Cardiac septum (tissue), 1 donor: ENCODE measurements around a stretch of chr7.

GRCh38 chr7:4715179-4715886, 33.2 kb downstream of the FOXK1 start:
- PRO-cap: bidirectional peak, plus-strand start at chr7:4715656, minus-strand start at chr7:4715664

GRCh38 chr7:4725256-4725890, 43.3 kb downstream of the FOXK1 start:
- PRO-cap: bidirectional peak, plus-strand start at chr7:4725439, minus-strand start at chr7:4725336; unidirectional peak, minus-strand start at chr7:4725650; unidirectional peak, minus-strand start at chr7:4725685

DNA sequence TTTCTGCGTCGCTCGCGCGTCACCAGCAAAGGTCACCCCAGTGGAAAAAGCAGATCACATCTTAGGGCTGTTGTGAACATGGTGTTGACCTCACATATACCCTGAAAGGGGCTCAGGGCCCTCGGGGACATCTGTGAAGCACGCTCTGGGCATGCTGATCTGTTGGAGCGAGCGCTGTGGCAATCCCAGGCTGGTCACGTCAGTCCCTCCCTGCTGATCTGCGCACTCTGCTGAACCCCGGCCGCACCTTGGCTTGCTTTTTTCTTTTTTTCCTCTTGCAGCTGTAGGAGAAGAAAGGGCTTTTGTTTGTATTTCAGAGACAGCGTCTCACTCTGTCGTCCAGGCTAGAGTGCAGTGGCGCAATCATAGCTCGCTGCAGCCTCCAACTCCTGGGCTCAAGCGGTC, 33.3 kb upstream of the AP5Z1 start:
- PRO-cap: no peak

GRCh38 chr7:4819361-4819932, 42.4 kb downstream of the PAPOLB start:
- PRO-cap: unidirectional peak, plus-strand start at chr7:4819709

GRCh38 chr7:4882045-4882814, 1.3 kb downstream of the RADIL start:
- PRO-cap: bidirectional peak, plus-strand start at chr7:4882322, minus-strand start at chr7:4882213; bidirectional peak, plus-strand start at chr7:4882606, minus-strand start at chr7:4882492

DNA sequence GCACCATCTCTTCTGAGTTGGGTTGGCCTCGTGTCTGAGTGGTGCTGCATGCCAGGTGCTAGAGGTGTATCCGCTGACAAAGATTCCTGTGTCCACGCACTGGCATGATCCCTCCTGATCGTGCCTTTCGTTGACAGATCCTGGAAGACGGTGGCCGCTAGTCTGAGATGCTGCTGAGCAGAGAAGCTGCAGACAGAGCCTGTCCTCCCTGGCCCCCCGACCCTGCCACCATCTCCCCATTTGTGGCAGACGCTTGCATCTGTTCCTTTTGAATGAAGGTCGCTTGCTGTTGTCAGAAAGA, 22.9 kb downstream of the WIPI2 start:
- PRO-cap: no peak

- PRO-cap: no peak
Observed at GRCh38 chr7:5222427-5223172, 32.6 kb downstream of the WIPI2 start.

DNA sequence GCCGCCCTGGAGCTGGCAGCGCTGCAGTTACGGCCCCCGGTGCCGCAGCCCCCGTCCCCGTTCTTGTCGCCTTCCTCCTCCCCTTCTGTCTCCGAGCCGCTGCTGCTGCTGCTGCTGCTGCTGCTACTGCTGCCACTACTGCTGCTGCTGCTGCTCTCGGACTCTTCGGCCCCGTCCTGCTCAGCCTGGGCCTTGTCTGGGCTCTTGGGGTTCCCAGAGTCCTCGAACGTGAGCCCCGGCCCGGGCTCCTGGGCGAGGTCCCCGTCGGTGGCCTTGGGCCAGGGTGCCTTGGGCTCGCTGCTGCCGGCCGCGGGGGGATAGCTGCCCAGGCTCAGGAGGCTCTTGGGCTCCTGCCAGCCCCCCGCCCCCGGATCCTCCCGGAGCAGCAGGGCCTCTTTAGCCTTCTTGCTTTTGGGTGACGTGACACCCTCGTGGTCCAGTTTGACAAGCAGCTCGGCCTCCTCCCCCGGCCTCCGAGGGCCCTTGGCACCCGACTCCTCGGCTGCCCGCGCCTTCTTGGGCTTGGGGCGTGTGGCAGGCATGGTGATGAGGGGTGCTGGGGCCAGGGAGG, 30.4 kb downstream of the SLC29A4 start:
- PRO-cap: no peak

- PRO-cap: no peak
Observed at GRCh38 chr7:5351581-5352273, 69.0 kb downstream of the SLC29A4 start.

GRCh38 chr7:5425523-5426215, 2.0 kb upstream of the TNRC18 start:
- PRO-cap: bidirectional peak, plus-strand start at chr7:5425735, minus-strand start at chr7:5425589; bidirectional peak, plus-strand start at chr7:5425955, minus-strand start at chr7:5425944; bidirectional peak, plus-strand start at chr7:5426116, minus-strand start at chr7:5426034

DNA sequence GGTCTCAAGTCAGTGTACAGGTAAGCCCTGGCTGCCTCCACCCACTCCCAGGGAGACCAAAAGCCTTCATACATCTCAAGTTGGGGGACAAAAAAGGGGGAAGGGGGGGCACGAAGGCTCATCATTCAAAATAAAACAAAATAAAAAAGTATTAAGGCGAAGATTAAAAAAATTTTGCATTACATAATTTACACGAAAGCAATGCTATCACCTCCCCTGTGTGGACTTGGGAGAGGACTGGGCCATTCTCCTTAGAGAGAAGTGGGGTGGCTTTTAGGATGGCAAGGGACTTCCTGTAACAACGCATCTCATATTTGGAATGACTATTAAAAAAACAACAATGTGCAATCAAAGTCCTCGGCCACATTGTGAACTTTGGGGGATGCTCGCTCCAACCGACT, 3.2 kb downstream of the ACTB start:
- PRO-cap: no peak

GRCh38 chr7:5549132-5549820, 18.9 kb upstream of the ACTB start:
- PRO-cap: unidirectional peak, plus-strand start at chr7:5549529

DNA sequence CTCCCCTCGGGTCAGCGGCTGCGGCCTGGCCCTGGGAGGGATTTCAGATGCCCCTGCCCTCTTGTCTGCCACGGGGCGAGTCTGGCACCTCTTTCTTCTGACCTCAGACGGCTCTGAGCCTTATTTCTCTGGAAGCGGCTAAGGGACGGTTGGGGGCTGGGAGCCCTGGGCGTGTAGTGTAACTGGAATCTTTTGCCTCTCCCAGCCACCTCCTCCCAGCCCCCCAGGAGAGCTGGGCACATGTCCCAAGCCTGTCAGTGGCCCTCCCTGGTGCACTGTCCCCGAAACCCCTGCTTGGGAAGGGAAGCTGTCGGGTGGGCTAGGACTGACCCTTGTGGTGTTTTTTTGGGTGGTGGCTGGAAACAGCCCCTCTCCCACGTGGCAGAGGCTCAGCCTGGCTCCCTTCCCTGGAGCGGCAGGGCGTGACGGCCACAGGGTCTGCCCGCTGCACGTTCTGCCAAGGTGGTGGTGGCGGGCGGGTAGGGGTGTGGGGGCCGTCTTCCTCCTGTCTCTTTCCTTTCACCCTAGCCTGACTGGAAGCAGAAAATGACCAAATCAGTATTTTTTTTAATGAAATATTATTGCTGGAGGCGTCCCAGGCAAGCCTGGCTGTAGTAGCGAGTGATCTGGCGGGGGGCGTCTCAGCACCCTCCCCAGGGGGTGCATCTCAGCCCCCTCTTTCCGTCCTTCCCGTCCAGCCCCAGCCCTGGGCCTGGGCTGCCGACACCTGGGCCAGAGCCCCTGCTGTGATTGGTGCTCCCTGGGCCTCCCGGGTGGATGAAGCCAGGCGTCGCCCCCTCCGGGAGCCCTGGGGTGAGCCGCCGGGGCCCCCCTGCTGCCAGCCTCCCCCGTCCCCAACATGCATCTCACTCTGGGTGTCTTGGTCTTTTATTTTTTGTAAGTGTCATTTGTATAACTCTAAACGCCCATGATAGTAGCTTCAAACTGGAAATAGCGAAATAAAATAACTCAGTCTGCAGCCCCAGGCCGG, 13.3 kb downstream of the FSCN1 start:
- PRO-cap: no peak

DNA sequence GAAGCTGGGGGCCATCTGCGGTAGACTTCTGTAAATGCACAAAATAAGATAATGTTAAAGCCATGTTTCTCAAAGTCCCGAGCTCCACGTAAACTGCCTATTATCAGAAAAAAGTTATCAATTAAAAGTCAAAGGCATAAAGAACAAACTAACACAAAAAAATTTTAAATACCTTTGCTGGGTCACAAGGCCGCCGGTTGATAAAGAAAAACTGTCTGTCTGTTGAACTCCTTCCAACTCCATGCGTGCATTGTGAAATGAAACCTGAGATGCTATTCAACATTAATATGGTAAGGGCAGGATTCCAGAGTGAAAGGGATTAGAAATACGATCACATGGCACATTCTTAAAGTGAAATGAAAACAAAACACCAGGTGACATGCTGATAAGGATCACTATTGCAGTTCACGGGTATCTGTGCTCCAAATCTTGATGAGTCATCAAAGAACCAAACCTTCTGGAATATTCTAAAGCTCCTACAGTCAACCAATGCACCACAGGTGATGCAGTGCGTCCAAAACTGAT, 13.4 kb downstream of the PMS2 start:
- PRO-cap: no peak

DNA sequence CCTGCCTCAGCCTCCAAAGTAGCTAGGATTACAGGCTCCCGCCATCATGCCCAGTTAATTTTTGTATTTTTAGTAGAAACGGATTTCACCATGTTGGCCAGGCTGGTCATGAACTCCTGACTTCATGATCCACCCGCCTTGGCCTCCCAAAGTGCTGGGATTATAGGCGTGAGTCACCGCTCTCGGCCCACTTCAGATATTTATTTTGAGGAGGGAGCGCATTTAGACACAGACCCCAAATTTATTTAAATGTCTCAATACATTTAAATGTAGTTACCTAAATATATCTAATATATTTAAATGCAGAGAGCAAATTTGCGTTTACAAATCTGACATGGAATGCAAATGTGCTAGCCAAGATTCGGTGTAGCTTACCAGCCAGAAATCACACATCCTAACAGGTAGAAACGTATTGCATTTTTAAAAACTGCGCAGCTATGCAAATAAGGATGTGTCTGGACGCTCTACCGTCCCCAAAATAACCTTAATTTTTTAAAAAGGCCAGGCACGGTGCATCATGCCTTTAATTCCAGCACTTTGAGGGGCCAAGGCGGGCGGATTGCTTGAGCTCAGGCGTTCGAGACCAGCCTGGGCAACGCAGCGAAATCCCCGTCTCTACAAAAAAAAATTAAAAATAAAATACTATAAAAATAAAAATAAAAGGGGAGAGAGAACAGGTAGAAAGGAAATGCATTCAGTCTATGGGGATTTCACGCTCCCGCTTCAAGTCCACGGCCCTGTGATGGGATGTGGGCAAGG, 701 bp downstream of the PMS2 start:
- PRO-cap: no peak

DNA sequence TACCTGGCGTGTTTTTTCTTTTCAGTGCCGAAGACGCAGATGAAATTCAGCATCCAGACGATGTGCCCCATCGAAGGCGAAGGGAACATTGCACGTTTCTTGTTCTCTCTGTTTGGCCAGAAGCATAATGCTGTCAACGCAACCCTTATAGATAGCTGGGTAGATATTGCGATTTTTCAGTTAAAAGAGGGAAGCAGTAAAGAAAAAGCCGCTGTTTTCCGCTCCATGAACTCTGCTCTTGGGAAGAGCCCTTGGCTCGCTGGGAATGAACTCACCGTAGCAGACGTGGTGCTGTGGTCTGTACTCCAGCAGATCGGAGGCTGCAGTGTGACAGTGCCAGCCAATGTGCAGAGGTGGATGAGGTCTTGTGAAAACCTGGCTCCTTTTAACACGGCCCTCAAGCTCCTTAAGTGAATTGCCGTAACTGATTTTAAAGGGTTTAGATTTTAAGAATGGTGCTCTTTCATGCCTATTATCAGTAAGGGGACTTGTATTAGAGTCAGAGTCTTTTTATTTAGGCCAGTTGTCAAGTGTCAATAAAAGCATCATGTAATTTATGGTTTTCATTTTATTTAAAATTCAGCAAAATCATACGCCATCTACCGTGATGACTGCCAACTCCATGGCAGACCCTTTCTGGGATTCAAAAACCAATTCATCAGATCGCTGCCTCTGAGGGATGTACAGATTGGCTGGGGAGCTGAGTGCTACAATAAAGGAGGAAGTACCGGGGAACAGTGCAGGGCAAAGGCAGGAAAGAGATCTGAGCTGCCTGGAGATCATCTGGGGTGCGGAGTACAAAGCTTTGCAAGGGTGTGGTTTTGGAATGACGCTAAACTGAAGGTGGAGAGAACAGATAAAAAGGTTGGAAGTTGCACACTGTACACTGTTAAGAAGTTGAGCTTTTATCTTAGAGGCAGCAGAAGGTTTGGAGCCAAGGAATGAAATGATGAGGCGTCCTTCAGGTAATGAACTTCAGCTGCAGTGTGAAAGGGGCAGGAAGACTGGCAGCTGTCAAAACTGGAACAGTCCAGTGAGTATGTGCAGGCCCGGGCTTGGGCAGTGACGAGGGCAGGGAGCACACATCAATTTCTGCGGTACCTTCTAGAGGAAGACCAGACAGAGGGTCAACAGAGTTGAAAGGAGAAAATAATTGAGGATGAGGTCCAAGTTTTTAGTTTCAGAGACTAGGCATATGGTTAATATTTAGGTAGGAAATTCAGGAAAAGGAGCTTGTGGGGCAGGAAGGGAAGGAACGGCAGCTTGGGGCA, 7.5 kb upstream of the ANKRD61 start:
- PRO-cap: no peak

GRCh38 chr7:6139369-6140435, 35.0 kb downstream of the USP42 start:
- PRO-cap: no peak

GRCh38 chr7:6158348-6159034, 53.7 kb downstream of the USP42 start:
- PRO-cap: no peak

- PRO-cap: no peak
Observed at GRCh38 chr7:6221310-6221725, 51.1 kb downstream of the CYTH3 start.

DNA sequence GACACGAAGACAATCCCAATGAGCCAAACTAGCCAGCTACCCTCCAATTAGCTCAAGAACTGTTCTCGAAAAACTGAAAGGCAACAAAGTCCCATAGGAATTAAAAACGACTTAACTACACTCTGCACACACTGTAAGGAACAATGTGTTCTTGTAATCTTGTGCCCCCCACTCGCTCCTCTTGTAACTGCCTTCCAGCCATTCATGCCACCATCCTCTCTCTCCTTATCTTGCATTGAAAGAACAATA, 3.0 kb downstream of the CYTH3 start:
- PRO-cap: unidirectional peak, plus-strand start at position 143 of the sequence